ENCODE data around the genes PRR27, FDCSP and CABS1.

- PRO-cap = no peak
Measured at GRCh38 chr4:67659312-67659756, 41.6 kb downstream of the UBA6 start.

GRCh38 chr4:68348839-68349182, 1.1 kb downstream of the YTHDC1 start:
- PRO-cap = no peak

DNA sequence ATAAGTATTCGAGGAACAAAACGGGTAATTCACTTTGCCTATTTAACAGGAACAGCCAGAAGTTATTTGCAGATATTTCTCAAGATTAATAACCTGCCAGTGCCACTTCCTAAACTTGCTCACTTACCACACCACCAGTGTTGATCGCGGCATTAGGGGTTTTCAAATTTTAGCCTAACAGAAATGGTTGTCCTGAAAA, 808 bp downstream of the YTHDC1 start:
- PRO-cap = no peak

DNA sequence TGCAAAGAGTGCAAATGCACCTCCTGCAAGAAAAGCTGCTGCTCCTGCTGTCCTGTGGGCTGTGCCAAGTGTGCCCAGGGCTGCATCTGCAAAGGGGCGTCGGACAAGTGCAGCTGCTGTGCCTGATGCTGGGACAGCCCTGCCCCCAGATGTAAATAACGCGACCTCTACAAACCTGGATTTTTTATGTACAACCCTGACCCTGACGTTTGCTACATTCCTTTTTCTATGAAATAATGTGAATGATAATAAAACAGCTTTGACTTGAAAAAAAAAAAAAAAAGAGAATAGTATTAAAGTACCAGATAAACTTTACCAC, 26.5 kb upstream of the YTHDC1 start:
- PRO-cap = no peak

DNA sequence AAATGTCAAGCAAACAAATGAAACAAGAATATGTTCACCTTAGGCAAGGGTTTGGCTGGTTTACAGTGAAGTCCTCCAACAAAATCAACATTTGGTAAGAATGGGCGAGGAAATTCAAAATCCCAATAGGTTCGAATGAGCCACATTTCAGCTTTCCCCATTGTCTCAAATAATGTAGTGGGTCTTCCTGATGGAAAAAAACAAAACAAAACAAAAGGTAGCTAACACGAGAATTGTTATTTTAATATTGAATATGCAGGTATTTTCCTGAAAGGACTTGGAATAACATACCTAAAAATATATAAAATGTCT, 10.6 kb downstream of the UGT2B17 start:
- PRO-cap = no peak

- PRO-cap = no peak
Measured at GRCh38 chr4:68572669-68573159, 3.4 kb downstream of the UGT2B17 start.

DNA sequence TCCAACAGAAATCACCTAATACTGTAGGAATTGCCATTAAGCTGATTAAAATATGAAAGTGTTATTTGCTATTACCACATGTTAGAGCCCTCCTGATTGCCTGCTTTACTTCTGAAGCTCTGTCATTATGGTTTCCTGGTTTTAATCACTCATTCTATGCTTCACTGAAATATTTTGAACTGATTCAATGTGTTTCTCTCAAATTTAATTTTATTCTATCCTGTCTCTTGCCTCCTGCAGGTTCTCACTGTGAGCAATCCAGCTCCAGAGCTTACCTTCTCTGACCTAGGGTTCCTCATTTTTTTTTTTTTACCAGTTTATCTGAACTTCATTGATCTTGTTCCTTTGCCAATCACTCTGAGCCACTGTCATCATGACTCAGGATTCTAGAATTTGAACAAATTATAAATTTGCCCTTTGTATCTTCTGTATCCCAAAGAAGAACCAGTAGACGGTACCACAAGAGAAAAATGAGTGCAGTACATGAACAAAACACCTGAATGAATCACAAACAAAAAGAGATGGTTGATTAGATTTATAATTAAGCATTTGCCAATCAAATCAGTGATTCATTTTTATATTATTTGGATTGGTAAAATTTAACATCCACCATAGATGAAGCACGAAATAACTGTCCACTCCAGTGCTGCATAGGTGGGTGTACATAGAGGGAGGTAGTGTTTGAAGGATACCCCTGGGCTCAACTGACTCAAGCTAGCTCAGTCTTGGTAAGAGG, 48.3 kb upstream of the UGT2B15 start:
- PRO-cap = no peak

DNA sequence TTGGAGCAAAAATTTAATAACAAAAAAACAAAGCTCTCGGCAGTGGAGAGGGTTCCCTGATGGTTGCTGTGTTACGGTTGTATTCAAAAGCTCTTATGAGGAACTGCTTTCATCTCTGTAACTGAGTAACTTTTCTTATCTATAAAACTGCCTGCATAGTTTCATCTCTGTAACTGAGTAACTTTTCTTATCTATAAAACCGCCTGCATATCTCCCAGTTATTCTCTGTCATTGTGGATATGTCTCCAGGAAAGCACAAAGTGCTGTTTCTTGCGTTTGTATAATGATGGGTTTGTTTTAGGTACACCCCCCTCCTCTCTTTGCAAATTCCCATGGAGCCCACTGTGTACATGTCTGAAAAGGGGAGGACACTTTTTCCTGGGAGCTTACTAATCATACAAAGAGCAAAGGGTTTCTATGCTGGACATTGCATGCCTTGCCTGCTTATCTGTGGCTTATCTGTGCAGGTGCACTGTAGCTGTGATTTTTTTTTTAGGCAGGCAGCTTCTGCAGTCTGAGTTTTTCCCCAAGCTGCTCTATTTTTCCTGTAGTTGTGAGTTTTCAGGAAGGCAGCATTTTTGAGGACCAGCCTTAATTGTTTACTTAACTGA, 62.6 kb upstream of the UGT2B15 start:
- PRO-cap = no peak

GRCh38 chr4:68948063-68948311, 3.6 kb downstream of the UGT2A3 start:
- PRO-cap = no peak

DNA sequence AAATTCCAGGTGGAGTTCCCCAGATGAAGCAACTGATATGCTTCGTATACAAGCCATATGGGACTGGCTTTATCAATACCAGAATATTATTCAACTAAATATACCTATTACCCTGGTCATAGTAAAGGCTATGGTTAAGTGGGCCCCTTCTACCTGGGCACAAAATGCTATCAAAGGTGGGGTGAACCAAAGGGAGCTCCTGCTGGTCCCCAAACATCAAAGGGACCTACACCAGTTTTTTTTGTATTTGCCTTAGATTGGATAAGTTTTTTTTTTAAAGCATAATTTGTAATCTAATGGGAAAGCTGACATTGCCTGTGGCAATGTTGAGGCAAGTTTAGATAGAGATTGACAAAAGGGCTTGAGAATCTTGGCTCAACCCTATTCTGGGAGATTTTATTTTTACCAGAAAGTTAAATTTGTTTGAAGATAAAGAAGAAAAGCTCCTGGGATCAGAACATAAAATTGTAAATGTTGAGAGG, 9.4 kb upstream of the UGT2A3 start:
- PRO-cap = no peak

DNA sequence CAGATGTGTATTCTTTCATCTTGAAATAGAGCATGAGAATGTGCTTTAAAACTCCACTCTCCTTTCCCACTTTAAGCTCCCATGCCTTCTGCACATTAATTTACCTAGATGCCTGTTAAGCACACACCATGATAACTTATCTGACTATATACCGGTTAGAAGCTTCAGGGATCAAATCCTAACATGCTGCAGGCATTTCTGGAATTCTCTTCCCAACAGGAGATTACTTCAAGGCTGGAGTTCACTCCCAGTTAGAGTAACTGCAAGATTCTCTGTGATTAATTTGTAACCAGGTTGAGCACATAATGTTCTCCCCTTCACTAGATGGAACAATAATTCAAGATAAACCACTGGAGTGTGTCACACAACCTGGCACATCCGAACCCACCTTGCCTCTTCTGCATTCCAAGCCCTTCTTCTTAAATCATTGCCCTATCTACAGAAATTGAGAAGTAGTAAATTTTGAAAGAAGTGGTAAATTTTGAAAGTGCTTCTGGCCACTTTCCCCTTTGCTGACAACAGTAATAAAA, 11.8 kb upstream of the UGT2A3 start:
- PRO-cap = no peak

DNA sequence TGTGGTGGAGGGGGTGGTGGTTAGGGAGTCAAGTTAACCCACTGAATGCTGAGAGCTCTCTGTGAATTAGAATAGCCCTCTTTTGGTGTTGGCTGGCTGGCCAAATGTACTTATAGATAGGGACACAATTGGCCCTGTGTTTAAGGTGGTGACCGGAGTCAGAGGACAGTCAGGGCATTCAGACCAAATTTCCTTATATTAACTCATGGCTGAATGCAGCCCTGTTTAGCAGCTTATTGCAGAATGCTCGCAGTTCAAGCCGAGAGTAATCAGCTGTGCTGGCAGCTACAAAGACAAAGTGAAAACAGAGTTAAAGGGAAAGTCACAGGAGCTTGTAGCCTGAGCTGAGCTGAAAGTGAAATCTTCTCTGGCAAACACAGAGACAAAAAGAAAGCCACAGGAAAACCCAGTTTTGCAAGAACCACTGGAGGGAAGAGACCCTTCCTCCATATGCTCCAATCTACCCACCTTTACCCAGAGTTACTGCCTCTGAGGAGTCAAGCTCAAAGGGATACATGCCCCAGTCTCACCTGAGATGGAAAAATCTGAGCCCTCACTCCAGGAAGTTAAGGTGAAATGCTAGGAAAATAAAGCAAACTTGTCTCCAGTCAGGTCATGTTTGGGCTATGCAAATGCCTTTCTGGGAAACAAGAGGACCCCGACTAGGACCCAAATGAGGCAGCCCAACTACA, 38.3 kb upstream of the UGT2B7 start:
- PRO-cap = no peak

DNA sequence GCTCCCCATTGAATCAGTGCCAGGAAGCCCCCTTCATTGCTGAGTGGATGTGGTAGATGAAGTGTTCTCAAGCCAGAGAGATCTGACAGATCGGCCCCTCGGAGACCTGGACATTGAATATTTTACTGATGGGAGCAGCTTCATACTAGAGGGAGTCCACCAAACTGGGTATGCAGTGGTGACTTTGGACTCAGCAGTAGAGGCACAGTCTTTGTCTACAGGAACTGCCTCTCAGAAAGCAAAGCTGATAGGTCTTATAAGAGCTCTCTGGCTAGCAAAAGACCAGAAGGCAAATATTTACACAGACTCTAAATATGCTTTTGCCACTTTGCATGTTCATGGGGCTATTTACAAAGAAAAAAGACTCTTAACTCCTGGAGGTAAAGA, 35.4 kb upstream of the UGT2B7 start:
- PRO-cap = no peak

DNA sequence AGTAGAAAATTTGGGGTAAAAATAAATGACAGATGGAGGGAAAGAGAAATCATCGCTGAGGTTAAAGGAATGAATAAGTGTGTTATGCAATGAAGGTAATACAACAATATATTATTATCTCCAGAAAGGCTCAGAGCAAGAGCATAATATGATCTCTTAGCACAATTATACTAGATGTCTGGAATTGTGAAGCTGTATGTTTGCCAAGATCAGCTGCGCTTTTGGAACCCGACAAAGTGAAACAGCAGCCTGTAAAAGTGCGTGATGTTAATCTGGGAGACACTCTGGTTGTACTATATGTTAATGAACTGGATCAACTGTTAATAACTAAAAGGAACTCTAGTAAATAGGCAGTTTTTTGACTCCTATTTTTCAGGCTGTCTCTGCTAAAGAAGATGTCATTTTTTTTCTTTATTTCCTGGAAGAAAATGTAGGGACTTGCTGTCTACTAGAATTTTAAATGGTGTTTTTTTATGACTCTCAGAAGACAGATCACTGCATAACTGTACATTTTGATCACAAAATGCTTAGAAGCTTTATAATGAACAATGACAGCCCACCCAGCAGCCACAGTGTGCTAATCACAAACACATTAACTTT, 50.1 kb downstream of the UGT2B28 start:
- PRO-cap = no peak

DNA sequence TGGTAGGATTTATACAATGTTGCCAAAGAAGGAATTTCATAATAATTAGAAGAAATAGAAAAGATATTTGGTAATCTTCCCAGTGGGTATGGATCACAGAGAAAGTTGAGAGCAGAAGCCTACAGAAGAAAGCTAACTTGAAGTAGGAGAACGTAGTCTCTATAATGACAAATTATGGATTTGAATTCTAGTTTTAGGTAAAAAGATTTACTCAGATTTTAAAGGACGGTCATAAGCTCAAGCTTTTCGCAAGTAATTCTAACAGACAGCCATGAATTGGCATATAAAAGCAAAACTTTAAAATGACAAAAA, 23.2 kb upstream of the UGT2B4 start:
- PRO-cap = no peak

DNA sequence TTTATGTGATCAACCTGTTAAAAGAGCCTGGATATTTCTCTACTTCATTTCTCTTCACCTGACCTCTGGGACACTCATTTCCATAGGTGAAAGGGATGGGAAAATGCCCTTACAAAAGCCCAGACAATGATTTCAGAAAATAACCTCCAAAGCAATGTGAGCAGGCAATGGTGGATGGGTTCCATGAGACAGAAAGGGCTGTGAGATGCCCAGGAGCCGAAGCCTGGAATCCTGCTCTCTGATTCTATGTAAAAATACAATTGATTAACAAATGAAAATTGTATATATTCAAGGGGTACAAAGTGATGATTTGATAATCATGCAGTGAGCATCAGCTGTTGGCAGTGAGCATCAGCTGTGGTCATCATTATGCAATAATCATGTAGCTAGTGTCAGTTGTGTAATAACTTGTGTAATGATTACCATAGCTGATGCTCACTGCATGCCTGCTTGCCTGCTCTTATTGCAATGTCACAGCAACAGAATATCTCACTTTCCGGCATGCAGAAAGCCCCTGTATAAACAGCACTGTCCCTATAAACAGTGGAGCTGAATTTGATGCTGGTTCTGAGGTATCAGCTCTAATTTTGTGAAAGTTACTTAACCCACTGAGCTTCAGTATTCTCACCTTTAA, 46.9 kb downstream of the SULT1B1 start:
- PRO-cap = no peak

- PRO-cap = no peak
Measured at GRCh38 chr4:70153803-70154331, at the start of gene PRR27. Gene PRR27 (plus strand): TSS chr4:70154237.

DNA sequence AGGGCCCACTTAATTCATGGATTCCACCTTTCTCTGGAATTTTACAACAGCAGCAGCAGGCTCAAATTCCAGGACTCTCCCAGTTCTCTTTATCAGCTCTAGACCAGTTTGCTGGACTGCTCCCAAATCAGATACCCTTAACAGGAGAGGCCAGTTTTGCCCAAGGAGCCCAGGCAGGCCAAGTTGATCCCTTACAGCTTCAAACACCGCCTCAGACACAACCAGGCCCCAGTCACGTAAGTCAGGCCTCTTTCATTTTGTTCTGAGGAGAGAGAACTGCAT, 2.3 kb downstream of the ODAM start:
- PRO-cap = no peak

DNA sequence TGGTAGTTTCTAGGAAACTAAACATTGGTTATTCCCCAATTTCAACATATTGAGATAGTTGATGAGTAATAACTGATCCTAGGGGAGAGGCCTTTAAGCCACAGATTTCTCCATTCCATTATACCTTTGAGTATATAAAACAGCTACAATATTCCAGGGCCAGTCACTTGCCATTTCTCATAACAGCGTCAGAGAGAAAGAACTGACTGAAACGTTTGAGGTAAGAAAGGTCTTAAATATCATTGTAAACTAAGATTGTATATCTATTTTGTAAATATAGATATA, at the start of gene FDCSP:
FDCSP (plus strand) TSS at position 162 of the 285 bp plus-strand sequence.
- PRO-cap = no peak

DNA sequence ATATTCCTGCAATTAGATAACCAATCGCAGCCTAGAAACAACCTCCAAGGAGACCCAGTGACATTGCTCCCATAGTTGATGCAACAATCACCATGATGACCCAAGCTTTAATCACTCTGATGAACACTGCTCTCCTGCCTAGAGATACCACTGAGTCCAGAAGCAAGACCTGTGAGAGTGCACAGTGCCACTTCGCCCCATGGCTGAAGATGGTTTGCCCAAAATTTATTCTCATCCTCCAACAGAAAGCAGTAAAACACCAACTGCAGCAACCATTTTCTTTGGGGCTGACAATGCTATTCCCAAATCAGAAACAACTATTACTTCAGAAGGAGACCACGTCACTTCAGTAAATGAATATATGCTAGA, at the start of gene CABS1:
CABS1 (plus strand) TSS at position 141 of the 369 bp plus-strand sequence.
- PRO-cap = no peak